Right common carotid artery plus branches (tissue), 1 donor: Measurements from ENCODE around the genes MRPS36, SERF1B and SMN1.

GRCh38 chr5:68135057-68135358 lies 80.5 kb upstream of the PIK3R1 start:
- PRO-cap: no peak

- PRO-cap: no peak
Observed at GRCh38 chr5:68250056-68250599, 34.6 kb downstream of the PIK3R1 start.

GRCh38 chr5:68292145-68292861 lies 76.7 kb downstream of the PIK3R1 start:
- PRO-cap: no peak

- PRO-cap: no peak
Observed at GRCh38 chr5:68456686-68457265, 241.2 kb downstream of the PIK3R1 start.

- PRO-cap: no peak
Observed at GRCh38 chr5:68744135-68744549, 349.7 kb upstream of the SLC30A5 start.

DNA sequence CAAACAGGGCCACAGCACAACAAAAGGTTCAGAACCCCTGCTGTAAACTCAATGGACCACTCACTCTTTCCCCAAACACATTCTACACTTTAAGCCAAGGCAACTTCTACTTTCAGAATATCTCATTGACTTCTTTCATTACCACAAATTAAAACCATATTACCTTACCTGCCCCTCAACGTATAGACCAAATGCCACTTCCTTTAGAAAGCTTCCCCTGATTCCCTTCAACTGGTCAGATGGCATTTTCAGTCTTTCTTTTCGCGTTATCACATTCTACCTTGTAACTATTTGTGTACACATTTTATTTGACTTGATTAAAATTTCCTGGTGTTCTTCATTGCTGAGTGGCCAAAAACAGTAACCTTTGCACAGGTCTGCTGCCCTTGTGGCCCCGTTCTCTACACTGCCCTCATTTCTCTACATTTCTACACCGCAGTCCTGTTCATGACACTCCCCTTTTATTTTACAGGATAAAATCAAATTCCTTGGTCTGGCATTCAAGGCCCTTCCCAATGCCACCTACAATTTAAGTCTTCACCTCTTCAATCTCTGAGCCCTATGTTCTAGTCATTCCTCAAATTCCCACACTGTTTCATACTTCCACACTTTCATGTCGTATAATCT lies 334.3 kb upstream of the SLC30A5 start:
- PRO-cap: no peak

- PRO-cap: unidirectional peak, plus-strand start at chr5:68844375
Observed at GRCh38 chr5:68844217-68844514, 249.6 kb upstream of the SLC30A5 start.

DNA sequence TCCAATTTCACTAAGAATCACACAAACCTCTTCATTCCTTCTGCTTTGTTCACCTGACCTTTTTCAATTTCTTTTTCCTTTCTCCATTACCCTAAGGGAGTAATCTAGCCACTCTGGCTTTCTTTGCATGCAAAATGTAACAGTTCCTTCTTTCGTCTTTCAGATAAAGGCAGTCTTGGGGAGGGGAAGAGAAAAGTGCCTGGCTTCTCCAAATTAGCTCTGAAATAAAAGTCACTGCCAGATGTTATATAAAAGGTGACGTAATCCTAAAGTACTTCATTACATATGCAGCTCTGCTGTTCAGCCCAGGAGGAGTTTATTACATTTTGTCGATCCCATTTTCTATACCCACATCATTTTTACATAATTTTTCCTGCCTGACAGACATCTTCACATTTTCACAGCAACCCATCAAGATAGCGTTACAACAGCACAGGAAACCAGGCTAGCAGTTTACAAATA lies 86.7 kb upstream of the SLC30A5 start:
- PRO-cap: no peak

DNA sequence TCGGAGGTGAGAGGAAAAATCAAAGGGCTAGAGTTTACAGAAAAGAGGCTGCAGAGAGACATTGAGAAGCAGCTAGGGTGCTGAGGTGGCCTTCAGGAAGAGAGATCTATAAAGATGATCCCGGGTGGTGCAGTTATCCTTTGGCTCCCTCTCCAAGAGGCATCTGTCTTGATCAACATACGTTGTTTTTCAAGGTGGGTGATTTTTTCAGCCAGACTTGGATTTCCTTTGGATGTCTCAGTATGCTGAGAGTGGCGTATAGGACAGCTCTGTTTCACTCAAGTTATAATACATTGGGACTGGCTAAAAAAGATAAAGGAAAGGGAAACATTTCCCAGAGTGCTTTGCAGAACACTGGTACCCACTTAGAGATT lies 67.2 kb upstream of the SLC30A5 start:
- PRO-cap: no peak

GRCh38 chr5:69217331-69218692 lies at the start of gene MRPS36:
TSS of gene MRPS36 (plus strand) at chr5:69217760.
- PRO-cap: unidirectional peak, plus-strand start at chr5:69217760; unidirectional peak, plus-strand start at chr5:69217808; bidirectional peak, plus-strand start at chr5:69218318, minus-strand start at chr5:69218164

GRCh38 chr5:69333679-69334002 lies 1.0 kb upstream of the CCDC125 start:
- PRO-cap: unidirectional peak, plus-strand start at chr5:69333870

- PRO-cap: no peak
Observed at GRCh38 chr5:69493148-69494077, 823 bp downstream of the OCLN start.

DNA sequence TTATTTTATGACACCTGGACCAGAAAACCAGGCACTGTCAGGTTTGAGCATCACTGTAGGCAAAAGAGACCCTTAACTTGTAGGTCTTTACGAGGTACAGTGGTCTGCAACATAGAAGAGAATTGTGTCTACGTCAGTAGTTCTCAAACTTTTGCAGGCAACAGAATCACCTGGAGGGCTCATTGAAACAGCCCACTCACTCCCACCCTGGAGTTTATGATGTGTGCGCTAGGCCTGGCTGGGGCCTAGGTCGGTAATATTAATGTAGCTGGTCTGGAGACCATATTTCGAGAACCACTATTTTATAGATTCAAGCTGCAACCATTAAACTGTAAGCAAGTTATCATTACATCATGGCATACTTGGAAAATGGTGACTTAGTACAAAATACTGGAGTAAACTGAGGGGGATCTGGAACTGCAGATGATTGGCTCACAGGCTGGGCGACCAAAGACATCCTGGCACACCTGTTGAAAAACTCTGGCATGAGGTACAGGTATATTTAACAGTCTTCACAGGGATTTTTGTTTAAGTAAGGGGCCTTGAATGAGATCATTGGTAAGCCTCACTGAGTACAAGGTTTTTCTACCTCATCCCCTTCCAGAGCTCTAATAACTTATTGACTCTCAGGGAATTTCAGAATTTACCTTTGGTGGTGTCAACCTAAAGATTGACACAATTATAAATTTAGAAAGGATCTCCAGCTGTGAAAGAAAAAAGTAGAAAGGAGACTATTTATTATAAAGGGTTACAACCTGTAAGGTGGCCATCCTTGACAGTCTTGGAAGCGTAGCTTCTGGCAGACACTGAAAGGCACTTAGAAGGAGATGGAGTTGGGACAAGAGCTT lies 33.6 kb downstream of the OCLN start:
- PRO-cap: no peak

DNA sequence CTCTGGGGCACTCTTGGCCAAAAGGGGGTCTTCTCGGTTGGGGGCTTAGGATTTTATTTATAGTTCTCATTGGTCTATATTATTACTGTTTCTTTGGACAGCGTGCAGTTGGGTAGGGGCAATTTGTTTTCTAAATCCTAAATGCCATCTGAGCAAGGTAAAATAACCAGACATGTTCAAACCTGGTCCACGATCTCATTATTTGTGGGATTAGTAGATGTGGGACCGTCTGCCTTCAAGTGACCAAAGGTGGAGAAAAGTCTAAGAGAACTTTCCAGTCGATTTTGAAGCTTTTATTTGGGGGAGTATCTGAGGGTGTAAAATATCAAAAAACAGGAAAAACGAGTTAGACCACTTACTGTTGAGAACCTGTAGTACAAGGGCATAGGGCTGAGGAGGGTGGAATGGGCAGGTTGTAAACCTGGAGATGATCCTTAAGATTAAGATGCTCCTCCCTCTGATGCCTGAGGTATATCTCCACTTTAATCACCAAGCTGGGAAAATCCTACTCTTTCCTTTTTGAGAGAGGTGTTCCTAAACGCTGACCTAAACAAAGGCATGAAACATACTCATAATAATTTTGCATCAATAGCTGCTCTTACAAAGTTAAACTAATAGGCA lies 32.0 kb upstream of the GTF2H2C start:
- PRO-cap: no peak

DNA sequence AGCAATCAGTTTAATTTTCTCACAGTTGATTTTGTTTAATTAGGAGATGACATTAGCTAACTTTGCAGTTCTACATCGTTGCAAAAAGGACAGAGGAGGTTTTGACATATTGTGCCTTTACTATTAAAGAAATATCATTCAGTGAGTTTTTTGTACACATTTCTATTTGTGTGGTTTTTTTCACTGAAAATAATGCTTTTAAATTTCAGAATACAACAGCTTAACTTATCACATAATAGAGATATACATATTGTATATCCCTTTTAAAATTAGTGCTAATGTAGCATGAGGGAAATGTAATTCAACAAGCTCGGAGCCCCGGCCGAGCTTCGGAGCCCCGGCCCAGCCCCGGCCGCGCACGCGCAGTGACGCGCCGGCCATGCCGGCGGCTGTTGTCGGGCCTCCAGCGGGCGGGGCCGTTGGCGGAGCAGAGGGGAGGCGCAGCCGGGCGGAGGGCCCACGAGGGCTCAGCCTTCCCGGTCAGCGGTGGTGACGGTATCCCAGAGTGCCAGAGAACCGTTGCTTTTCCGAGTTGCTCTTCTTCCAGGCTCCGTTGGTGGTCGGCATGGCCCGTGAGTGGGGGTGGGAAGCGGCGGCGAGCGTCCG lies at the start of gene SERF1B:
TSS of gene SERF1B (plus strand) at position 365 of the 606 bp plus-strand sequence.
- PRO-cap: no peak

- PRO-cap: no peak
Observed at GRCh38 chr5:70924922-70925289, at the start of gene SMN1. TSS of gene SMN1 (plus strand) at chr5:70925087.

GRCh38 chr5:71441505-71442070 lies 13.9 kb upstream of the BDP1 start:
- PRO-cap: no peak

- PRO-cap: no peak
Observed at GRCh38 chr5:71744014-71744466, 25.0 kb downstream of the CARTPT start.

GRCh38 chr5:72816065-72816296 lies 480 bp upstream of the TNPO1 start:
- PRO-cap: no peak

DNA sequence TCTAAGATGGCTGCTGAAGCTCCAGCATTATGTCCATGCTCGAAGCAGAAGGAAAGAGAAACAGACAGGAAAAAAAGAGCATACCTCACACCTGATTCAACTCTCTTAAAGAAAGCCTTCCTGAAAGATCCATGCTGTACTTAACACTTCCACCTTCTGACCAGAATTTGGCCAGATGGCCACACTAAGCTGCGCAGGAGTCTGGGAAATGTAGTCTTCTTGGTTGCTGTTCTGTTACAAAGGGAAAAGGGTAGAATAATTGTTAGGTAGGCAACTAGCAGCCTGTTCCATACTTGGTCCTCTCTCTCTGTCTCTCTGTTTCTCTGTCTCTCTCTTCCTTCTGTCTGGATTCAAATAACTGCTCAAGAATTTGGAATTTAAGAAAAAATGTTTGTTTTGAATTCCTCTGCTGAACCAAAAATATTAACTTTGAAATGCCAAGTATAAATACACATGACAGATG lies 16.0 kb downstream of the TMEM174 start:
- PRO-cap: no peak